ENCODE results near the gene ATXN7.

GRCh38 chr3:62031174-62031624 is 287.6 kb upstream of the C3orf14 start:
- PRO-cap, 3 experiments = no peak in any of the 3 experiments

DNA sequence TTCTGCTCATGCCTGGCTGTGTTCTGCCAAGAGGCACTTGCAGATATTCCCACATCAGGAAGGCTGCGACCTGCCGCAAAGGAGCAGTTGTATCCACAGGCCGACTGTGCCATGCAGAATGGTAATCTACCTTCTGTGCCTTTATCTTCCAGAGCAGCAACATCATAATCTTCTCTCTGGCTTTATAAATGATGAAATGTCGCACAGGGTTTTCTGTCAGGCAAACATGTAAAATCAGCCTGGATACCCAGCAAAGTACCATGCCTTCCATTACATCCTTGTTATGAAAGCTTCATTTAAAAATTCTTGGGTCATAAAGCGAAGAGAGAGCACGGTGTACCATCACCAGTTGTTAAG is 224.0 kb upstream of the C3orf14 start:
- PRO-cap, 3 experiments = no peak in any of the 3 experiments

DNA sequence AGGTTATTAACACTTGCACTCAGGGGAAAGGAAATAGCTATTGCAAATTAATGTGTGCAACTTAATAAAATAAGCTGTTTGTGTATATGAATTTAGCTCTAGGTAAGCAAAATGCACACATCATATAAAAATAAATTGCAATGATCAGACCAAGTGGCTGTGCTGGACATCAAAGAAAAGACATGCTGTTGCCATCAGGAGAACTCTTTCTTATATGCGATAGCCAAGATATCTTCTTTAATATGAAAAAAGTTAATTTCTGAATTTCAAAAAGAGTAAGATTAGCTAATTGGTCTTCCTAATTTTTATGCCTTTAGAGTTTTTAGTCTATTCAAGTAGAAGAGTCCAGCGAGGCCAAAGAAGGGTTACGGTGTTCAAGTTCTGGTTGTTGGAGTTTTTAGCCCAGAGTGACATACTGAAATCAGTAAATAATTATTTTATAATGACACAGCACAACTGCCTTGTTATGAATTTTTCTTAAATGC is 22.8 kb upstream of the C3orf14 start:
- PRO-cap, 3 experiments = no peak in any of the 3 experiments

DNA sequence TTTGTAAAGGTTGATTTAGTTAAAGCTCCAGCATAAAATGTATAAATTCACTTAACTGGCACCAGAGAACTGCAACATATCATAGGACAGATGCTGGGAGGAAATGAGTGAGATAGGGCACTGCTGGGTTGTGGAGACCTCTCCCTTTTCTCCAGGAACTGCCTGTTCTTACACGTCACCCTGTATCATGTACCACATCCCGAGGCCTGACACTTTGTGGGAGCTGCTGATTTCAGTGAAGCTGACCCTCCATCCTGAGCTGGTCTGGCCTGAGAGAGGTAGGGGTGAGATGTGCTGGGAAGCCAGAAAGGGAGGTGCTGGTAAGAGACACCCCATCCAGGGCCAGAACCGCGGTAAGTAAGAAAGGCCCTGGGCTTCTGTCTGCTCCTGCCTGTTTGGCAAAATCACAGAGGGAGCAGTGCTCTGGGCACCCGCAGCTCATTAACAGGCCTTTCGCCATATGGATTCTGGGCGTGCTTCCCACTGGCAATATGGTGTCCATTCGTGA is 213.9 kb upstream of the FEZF2 start:
- PRO-cap, 3 experiments = no peak in any of the 3 experiments

DNA sequence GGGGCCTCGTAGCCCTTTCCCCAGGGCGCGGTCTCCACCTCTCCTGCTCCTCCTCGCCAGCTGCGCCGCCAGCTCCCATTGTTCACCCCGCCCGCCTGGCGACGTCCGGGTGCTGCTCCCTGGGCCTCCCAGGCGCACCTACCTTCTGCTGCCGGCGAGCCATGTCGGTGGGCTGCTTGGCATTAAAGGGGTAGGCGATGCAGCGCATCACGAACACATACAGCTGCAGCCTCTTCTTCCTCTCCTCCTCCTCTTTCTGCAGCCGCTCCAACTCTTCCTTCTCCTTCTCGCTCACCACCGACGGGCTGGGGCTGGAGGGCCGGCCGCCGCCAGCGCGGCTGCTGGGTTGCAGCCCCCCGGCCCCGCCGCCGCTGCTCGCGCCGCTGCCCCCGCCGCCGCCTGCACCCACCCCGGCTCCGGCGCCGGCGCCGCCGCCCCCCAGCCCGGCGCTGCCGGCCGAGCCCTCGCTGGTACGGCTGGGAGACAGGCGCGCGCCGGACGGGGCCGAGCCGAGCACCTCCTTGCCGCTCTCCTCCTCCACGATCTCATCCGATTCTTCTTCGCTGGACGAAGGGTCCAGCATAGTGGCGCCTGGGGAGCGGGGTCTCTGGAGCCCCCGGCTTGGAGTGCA is 654 bp downstream of the CADPS start:
- PRO-cap, 3 experiments = peak in 1 of 3 experiments; most common minus-strand start position 379 of the sequence (in 1)

- PRO-cap, 3 experiments = no peak in any of the 3 experiments
These were observed 142.0 kb upstream of the SYNPR start for GRCh38 chr3:63136171-63136474.

GRCh38 chr3:63203446-63203653 is 74.8 kb upstream of the SYNPR start:
- PRO-cap, 3 experiments = no peak in any of the 3 experiments

DNA sequence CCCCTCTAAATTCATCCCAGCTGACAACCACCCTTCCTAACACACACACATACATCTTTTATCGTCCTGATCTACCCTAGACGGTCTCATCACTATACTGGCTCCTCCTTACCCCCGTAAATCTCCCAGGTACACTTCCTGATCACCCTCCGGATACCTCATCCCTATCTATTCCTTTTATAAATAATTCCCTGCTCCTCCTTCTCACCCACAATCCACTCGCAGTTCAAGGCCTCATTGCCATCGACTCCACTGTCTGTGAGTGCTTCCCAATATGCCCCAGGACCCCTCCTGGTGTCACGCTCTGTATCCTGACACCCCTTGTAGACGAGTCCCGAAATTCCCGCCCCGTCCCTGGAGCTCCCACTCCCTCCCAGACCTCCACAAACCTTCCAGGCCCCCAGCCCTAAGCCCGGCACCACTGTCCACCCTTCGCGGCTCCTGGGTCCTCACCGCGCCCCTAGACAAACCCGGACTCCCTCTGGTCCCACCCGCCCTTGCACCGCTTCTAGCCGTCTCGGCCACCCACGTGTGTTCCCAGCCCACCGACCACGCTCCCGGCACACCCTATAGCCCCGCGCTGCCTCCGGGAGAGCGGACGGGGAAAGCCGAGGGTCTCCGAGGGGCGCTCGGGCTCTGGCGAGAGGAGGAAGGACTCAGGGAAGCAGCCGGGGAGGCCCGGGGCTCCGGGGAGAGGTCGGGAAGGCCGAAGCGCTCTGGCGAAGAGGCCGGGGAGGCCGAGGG is 495 bp downstream of the THOC7 start:
- PRO-cap, 3 experiments = peak in 2 of 3 experiments; most common plus-strand start position 211 of the sequence (in 2)

- PRO-cap, 3 experiments = peak in 3 of 3 experiments; most common plus-strand start chr3:63863869 (in 2); most common minus-strand start chr3:63863842 (in 2)
These were observed at the start of gene ATXN7 for GRCh38 chr3:63863682-63864055. ATXN7 (plus strand) TSS chr3:63863867.

GRCh38 chr3:63912234-63912332 is 48.4 kb downstream of the ATXN7 start:
- PRO-cap, 3 experiments = no peak in any of the 3 experiments

DNA sequence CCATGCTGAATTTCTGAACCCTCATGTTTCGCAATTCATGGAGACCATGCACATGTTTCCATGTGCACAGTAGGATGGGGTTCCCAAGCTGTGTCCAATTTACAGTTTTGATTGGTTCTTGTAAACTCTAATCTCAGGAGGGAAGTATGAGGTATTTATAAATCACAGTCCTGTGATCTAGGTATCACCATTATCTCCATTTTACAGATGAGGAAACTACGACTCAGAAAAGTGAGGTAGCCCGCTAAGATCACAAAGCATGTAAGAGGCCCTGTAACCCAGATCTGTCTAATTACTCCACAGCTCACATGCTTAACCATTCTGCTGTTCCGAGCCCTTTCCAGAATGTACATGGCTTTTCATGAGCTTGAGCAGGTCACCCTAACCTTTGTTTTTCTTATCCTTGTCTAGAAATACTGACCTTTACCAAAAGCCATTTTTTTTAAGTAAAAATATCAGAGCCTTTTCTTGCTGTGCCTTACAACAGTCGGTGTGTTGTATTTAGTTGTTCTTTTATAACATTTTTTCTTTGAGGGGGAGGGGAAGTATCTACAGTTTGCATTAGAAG is 56.6 kb downstream of the ATXN7 start:
- PRO-cap, 3 experiments = no peak in any of the 3 experiments

DNA sequence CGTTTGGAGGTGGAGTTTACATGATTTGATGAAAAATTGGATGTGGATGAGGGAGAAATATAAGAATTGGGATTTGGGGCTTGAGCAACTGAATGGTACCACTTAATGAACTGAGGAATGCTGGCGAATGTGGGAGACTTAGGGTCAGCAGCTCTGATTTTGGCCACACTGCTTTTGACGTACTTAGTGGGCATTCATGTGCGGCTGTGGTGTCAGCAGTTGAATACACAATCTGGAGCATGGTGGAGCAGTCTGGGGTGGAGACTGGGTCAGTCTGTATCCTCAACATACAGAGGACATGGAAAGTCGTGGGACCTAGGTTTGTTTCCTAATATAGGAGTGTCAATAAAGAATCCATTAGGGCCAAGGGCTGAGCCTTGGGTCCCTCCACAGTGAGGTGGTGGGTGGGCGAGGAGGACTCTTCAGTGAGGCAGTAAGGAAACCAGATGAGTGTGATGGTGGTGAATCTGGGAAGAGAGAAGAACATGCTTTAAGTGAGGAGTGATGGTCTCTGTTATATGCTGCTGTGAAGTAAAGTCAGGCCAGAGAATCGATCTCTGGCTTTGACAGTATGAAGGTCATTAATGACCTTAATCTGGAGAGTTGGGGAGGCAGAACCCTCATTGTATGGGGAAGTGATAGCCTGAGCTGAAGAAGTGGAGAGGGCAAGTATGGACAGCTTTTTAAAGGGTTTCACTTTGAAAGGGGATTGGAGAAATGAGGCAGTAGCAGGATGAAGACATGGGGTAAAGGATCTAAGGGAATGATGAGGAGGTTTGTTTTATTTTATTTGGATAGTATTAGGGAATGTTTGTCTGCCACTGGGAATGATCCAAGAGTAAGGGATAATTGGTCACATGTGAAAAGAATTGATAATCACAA is 60.7 kb downstream of the ATXN7 start:
- PRO-cap, 3 experiments = no peak in any of the 3 experiments

DNA sequence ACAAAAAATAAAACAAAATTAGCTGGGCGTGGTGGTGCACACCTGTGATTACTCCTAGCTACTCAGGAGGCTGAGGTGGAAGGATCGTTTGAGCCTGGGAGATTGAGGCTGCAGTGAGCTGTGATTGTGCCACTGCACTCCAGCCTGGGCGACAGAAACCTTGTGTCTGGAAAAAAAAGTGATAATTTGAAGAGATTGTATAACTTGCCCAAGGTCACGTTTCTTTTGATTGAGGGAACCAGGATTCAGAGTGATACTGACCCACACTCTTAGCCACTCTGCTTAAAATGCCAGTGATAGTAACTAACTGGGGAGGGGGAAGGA is 75.9 kb downstream of the PSMD6 start:
- PRO-cap, 3 experiments = no peak in any of the 3 experiments

DNA sequence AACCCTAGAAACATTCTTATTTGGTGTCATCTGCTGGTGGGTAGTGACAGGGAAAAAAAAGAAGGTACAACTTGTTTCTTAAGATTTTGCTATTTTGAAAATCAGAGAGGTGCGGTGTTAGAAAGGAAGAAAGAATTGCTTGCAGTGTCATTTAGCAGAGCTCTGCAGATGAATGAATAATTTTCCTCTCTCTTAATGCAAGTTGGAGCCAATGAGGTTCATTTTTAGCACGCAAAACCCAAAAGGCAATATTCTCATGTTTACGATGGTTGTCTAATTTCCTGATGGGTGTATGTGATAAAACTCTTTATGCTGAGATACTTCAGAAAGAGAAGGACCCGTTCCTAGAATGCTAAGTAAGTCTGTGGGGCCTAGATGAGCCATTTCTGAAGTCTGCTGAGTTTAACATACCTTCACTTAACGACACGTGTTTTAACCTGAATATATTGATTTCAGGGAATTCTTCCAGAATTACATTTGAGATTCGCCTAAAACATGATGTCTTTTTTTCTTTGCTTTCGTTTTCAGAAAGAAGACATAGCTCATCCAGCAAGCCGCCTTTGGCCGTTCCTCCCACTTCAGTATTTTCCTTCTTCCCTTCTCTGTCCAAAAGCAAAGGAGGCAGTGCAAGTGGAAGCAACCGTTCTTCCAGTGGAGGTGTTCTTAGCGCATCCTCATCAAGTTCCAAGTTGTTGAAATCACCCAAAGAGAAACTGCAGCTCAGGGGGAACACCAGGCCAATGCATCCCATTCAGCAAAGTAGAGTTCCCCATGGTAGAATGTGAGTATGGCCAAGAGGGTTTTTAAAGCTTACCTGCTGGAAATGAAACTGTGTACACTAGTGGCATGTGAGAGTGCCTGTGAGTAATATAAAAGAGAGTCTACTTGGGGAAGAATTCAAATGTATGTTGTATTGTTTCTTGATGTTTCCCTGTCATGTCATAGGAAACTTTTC is 43.6 kb downstream of the PSMD6 start:
- PRO-cap, 3 experiments = no peak in any of the 3 experiments

- PRO-cap, 3 experiments = no peak in any of the 3 experiments
These were observed 19.1 kb downstream of the PSMD6 start for GRCh38 chr3:64004045-64004720.

DNA sequence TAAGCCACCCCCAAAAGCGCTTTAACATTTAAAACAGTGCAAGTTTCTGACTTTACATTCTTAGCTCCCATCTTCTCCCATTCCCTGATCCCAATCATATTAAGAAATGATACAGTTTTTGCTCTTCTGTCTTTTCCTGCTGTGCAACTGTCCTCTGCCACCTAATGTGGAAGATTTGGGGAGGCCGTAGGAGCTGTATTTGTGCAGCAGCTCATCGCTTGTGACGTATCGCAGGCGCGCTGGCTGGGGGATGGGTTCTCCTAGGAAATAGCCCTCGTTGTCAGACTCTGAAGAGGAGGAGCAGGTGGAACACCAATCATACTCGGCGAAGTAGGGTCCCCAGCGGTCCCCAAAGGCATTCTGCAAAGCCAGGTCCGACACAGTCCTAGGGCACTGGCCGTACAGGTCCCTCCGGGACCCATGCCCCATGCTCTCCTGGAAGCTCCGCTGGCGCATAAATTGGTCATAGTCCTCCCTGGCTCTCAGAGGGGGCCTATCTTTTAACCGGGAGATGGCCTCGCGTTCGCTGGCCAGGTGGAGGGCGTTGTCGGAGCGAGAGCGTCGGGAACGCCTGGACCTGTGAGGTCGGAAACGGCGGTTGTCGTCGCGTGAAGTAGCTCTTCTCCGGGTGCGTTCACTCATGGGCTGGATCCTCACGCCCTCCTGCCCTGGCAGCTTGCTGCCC is 75.8 kb upstream of the PSMD6 start:
- PRO-cap, 3 experiments = no peak in any of the 3 experiments

GRCh38 chr3:64221481-64222018 is 3.7 kb downstream of the PRICKLE2 start:
- PRO-cap, 3 experiments = no peak in any of the 3 experiments

- PRO-cap, 3 experiments = peak in 1 of 3 experiments; most common minus-strand start chr3:64444277 (in 1)
These were observed 218.7 kb upstream of the PRICKLE2 start for GRCh38 chr3:64443819-64444580.

DNA sequence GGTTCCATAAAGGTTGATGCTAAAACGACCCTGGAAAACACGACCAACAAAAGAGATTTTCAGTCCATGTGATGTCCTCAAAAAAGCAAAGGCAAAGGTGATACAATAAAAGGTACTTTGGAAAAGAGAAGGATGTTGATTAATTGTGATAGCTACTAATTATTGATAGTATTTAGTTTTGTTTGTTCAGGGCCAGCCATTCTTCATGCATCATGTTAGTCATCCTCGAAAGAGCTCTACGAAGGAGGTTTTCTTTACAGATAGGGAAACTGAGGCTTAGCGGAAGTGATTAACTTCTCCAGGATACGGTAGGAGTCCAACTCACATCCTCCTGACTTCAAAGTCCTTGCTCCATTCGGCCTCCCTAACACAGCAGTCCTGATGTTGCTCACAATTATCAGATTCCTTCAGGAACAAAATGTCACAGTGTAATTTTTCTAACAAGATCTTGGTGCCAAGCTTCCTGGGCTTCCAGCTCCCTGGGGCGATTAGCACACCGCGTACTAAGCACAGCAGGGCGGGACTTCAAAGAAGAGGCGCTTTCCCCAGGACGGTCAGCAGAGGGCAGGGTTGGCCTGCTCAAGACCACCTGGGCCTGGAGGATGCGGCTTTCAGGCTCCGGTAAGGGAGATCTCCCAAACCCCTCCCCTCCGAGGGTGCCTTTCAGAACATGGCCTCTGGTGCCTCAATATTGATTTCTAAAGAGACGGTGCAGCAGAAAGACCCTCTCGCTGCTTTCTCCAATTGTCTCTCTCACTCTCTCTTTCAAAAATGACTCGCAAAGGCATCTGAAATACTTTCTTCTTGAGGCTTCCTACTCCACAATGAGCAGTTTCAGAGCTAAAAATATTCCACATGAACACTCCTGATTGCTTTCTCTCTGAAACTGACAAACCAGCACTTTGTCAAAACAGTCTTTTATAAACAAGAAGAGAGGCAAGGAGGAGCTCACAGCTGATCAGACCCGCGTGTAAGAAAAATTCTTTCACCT is 154.3 kb downstream of the ADAMTS9 start:
- PRO-cap, 3 experiments = peak in 2 of 3 experiments; most common plus-strand start position 694 of the sequence (in 2); most common minus-strand start position 560 of the sequence (in 1)

DNA sequence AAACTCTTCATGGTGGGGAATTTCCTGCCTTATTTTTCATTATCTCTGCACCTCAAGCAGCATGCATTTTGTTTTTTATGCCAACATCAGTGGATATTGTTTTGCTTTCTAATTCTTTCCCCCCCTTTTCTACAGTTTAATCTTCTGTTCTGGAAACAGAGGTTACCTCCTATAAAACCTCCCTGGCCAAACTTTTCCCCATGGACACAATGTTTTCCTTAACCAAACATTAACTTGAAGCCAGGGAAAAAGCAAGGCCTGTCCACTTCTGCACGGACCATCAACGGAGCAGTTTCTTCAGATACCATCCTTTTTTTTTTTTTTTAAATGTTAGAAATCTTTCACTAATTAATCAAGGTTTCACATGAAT is 127.1 kb downstream of the ADAMTS9 start:
- PRO-cap, 3 experiments = peak in 2 of 3 experiments; most common plus-strand start position 265 of the sequence (in 2)

Data from Metastatic Breast Carcinoma in the Ovary (tissue), 3 donors.